ENCODE data around the genes PIAS2 and HDHD2.

GRCh38 chr18:44779020-44779717, 98.5 kb downstream of the SETBP1 start:
- RRBS, 2 experiments: no CpG with 5 or more reads among the region's 9 CpGs

- RRBS, 2 experiments: no CpG with 5 or more reads among the region's 4 CpGs
Observed at GRCh38 chr18:44789094-44789526, 108.4 kb downstream of the SETBP1 start.

DNA sequence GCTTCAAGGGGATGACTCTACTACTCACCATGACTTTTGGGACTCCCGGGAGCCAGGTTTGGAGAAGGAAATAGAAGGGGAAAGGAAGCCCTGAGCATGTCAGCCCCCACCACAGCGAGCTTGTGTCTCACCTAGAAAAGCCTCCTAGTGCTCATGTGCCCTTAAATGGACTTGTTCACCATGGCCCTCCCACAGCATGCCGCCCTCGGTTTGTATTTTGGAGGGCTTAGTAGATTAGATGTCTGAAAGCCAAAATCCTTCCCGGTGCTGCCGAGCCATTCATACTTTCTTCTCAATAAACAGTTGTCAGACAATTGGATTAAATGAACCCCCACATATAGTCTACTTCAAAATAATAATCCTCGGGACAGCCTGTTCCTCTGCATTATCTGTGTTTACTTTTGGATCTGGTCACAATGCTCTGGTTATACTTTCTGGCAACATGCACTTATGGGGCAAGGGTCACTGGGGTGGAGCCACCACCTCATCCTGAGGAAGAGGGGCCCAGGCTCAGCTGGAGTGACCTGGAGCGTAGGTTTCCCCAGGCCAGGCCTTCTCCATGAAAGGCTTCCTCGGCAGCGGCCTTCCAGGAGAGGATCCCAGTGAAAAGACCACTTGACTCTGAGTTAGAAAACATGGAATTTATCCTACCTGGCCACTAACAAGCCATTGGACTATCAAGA, 237.3 kb downstream of the SETBP1 start:
- RRBS, 2 experiments: no CpG with 5 or more reads among the region's 10 CpGs

GRCh38 chr18:44937890-44938361, 257.2 kb downstream of the SETBP1 start:
- RRBS, 2 experiments: no CpG with 5 or more reads among the region's 9 CpGs

- RRBS, 2 experiments: 78% methylated on average over 1 of the region's 16 CpGs; no CpG with 5 or more reads in 1 of the 2 experiments
Observed at GRCh38 chr18:45370227-45371040, 244.8 kb upstream of the SLC14A2 start.

DNA sequence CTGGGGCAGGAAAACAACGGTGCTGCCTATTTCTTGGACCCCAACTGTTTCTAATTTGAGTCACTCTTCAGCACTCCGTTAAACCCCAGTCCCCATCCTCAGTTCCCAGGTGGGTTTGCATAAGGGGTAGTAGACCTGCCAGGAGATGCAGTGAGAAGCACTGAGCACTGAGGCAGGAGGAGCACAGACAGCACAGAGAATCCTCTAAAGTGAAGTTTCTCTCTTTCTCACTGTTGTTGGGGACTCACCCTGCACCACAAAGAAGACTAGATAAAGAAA, 37.3 kb upstream of the SLC14A1 start:
- RRBS, 2 experiments: no CpG with 5 or more reads among the region's 2 CpGs

- RRBS, 2 experiments: 93 to 94% methylated on average over 1 to 2 of the region's 7 CpGs
Observed at GRCh38 chr18:45686981-45687653, 36.9 kb upstream of the SLC14A1 start.

DNA sequence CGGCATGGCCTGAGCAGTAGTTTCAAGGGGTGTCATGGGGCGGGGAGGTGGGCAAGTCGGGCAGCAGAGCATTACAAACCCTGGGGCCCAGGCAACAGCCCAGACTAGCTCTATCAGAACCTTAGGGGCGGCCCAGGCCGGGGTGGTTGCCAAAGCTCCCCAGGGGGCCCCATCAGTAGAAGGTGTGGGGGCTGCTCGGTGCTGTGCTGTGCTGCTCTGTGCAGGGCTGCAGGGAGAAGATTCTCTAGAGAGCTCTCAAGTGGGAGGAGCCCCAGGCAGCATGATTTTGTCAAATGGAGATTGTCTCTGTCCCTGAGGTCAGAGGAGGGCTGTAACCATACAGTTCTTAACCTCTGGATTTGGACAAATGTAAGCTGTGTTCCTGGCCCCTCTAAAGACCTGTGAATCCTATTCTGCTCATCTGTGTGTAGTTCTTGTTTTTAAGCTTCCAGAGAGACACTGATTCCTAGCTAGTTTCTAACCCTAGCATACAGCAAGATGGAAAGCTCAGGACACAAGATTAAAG, 36.3 kb upstream of the SLC14A1 start:
- RRBS, 2 experiments: no CpG with 5 or more reads among the region's 6 CpGs

- RRBS, 2 experiments: no CpG with 5 or more reads among the region's 4 CpGs
Observed at GRCh38 chr18:45688803-45689333, 35.1 kb upstream of the SLC14A1 start.

DNA sequence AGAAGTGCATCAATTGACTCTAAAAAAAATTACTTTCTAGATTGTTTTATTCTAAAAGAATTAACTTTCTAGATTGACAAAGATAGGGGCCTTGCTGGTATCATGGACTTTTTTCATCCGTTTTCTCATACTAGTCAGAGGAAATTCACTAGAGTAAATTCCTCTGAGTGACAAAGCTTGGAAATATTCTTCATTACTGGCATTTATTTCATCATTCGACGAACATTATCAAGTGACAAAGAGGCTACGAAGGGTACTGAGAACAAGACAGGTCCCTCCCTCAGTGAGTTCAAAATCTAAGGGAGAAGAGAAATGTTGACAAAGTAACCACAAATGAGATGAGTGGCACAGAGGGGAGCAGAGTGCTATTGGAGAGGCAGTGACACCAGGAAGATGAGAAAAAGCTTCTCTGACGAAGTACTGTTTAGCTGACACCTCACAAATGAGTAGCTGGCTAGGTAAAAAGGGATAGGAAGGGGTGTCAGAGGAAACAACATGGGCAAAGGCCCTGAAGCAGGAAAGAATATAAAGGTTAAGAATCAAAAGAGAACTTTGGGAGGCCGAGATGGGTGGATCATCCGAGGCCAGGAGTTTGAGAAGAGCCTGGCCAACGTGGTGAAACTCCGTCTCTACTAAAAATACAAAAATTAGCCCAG, 4.2 kb downstream of the EPG5 start:
- RRBS, 2 experiments: no CpG with 5 or more reads among the region's 9 CpGs

DNA sequence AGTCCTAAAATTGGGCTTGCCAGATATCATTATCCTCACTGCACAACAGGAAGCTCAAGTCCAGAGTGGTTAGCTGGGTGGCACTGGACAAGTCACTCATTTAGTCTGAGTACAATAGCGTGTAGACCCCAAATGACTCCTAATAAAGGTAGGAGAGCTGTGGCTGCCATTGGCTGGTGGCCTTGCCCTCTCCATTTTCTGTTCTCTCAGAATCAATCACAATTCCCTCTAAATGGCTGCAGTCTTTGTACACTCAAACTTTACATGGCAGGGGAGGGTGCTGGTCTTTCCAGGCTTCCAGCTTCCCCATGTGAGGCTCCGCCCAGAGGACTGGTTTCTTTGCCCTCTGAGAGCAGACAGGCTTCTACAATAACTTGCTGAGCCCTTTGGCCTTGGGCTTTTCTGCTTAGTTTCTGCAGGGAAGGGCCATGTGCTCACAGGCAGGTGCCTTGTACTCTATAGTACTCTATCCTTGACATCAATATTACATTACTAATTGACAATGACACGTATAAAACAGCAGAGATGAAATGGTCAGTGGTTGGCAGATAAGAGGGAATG, 11.6 kb downstream of the PSTPIP2 start:
- RRBS, 2 experiments: no CpG with 5 or more reads among the region's 3 CpGs

DNA sequence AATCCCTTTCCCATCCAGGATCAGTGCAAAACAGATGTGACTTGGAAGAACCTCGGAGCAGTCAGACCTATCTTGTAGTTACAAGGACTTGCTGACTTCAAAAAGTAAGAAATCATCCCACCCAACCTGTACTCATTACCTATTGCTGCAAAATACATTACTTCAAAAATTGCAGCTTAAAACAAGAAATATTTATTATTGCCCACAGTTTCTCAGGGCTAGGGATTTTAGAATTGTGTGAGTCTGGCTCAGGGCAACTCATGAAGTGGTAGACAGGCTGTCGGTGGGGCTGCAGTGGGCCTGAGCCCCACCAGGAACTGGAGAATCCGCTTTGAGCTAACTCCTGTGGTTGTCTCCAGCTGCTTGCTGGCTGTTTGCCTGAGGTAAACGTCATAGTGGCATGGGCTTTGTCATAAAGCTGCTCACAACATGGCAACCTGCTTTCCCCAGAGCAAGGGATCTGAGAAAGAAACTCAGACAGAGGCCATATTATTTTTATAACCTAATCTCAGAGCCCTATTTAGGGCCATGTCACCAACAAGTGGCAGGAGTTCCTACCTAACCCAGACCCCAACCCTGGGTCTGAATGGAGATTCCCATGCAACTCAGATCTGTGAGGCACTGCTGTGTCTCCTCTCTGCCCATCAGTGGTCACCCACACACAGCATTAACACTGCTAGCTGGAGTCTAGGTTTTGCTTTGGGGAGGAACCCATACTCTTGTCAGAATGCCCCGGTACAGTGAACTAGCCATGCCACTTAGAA, 5.5 kb upstream of the PSTPIP2 start:
- RRBS, 2 experiments: 100% methylated on average over 1 of the region's 5 CpGs; no CpG with 5 or more reads in 1 of the 2 experiments

DNA sequence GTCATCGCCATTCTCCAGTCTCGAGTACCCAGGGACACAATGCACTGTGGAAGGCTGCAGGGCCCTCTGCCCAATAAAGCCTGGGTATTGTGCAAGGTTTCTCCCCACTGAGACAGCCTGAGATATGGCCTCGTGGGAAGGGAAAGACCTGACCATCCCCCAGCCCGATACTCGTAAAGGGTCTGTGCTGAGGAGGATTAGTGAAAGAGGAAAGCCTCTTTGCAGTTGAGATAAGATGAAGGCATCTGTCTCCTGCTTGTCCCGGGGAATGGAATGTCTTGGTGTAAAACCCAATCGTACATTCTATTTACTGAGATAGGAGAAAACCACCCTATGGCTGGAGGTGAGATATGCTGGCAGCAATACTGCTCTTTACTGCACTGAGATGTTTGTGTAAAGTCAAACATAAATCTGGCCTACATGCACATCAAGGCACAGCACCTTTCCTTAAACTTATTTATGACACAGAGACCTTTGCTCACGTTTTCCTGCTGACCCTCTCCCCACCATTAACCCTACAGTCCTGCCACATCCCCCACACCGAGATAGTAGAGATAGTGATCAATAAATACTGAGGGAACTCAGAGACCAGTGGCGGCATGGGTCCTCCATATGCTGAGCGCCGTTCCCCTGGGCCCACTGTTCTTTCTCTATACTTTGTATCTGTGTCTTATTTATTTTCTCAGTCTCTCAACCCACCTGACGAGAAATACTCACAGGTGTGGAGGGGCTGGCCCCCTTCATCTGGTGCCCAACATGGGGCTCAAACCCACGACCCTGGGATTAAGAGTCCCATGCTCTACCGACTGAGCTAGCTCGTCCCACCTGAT, 9.3 kb downstream of the ATP5F1A start:
- RRBS, 2 experiments: no CpG with 5 or more reads among the region's 16 CpGs

DNA sequence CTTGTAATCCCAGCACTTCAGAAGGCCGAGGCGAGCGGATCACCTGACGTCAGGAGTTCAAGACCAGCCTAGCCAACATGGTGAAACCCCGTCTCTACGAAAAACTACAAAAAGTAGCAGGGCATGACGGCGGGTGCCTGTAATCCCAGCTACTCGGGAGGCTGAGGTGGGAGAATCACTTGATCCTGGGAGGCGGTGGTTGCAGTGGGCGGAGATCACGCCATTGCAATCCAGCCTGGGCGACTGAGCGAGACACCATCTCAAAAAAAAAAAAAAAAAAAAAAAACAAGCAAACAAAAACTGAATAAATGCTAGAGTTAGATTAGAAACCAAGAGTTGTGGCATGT, 1.4 kb downstream of the ATP5F1A start:
- RRBS, 2 experiments: no CpG with 5 or more reads among the region's 14 CpGs

DNA sequence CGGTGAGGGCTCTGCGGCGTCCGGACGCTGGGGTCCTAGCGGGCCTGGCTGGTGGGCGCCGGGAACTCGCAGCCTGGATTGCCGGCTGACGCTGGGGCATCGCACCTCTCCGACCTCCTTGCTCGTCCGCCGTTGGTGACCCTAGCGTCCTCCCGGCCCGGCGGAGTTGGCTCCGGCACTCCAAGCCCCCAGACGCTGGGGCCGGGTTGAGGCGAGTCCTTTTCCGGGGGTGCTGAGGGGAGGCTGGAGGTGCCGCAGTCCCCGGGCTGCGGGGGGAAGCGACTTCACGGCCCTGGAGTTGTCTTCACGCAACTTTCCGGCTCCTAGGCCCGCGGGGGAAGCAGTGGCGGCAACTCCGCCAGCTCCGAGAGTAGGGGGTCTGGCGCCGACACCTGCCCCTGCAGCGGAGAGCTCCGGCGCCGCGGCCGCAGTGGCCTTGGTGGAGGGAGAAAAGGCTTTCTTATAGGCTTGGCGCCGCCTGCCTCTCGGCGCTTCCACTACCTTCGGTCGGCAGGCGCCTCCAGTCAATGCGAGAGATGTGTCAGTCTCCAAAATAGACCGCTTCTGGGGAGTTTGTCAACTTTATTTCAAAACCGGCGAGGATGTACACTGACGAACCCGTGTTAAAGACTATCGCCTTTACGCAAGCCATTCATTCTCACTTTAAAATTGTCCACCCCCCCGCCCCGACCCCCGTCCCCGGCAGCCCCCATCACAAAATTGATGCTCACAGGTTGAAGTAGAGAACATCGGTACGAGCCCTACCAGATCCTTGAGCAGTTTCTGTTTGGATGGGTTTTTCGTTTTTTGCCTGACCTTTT, 813 bp downstream of the C18orf25 start:
- RRBS, 2 experiments: 1 to 2% methylated on average over 32 to 34 of the region's 67 CpGs

- RRBS, 2 experiments: no CpG with 5 or more reads among the region's 6 CpGs
Observed at GRCh38 chr18:46418597-46419266, 84.9 kb downstream of the RNF165 start.

GRCh38 chr18:46424893-46425570, 91.2 kb downstream of the RNF165 start:
- RRBS, 2 experiments: no CpG with 5 or more reads among the region's 9 CpGs

- RRBS, 2 experiments: under 1 to 2% methylated on average over 26 to 30 of the region's 92 CpGs
Observed at GRCh38 chr18:46916741-46917569, at the start of gene PIAS2. Gene PIAS2 (minus strand): TSS chr18:46917507.

- RRBS, 2 experiments: 1 to 2% methylated on average over 6 of the region's 82 CpGs
Observed at GRCh38 chr18:47150006-47151186, at the start of gene HDHD2. Gene HDHD2 (minus strand): TSS chr18:47150500.

All from bronchial epithelial cell (primary cell).